Measurements from ENCODE around the genes DEFB121 and CCM2L.

- RRBS, 2 experiments: no CpG with 5 or more reads among the region's 29 CpGs
Measured at GRCh38 chr20:30579637-30580429, 677.6 kb upstream of the DEFB115 start.

DNA sequence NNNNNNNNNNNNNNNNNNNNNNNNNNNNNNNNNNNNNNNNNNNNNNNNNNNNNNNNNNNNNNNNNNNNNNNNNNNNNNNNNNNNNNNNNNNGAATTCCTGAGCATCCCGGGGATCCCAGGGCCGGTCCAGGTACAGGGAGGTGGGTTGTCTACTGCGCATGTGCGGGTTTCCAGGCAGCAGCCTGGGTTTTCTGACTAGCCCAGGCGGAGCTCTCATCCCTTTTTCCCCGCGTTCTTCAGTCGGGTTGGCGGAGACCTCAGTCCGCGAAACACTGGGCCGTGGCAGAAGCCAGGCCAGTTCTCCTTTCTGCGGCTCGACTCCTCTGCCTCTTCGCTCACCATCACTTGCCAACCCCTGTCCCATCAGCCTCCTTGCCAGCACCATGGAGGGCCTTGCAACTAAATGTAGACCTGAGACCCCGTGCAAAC is 445.6 kb upstream of the DEFB115 start:
- RRBS, 2 experiments: no CpG with 5 or more reads among the region's 16 CpGs

DNA sequence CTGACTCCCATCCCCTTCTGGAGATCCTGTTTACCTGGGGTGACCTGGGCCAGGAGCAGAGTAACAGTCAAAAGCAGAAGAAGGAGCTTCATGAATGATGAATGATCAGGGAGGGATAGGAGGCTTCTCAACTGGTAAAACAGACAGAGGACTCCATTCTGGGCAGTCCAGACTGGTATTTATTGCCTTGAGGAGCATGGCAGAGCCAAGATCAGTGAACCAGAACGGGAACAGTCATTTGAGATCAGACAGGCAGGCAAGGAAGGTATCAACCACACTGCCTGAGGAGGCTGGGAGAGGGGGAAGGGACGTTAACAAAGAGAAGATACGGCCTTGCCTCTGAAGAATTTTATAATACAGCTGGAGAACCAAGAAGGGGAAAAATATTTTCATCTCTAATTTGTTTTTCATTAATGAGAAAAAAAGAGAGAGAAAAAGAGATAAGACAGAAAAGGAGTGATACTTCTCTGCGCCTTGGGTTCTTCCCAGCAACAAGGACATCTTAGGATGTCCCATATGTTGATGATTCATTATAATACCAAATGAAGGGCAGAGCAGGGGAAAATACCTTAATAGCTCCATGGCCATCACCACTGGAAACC is at the start of gene DEFB121:
Gene DEFB121, minus strand, starts transcription at position 155 of the 602 bp plus-strand sequence.
- RRBS, 2 experiments: no CpG with 5 or more reads among the region's 4 CpGs

DNA sequence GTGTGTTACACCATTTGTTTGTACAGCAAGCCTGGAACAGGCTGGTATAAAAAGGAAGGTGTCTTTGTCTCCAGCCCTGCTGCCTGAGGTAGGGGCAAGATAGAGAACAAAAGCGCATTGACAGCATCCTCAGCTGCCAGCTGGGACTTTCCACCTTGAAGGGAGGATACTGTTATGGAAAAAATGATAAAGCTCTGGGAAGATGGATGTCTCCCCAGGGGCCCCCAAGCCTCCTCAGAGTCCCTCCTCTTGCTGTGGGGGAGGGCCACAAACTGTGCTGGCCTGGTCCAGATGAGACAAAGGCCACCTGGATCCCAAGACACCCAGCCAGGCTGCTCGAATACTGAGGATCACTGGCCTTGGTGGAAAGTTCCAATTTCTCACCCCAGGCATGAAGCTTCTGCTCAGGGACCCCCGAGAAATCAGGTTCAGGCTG is 13.0 kb downstream of the REM1 start:
- RRBS, 2 experiments: no CpG with 5 or more reads among the region's 3 CpGs

DNA sequence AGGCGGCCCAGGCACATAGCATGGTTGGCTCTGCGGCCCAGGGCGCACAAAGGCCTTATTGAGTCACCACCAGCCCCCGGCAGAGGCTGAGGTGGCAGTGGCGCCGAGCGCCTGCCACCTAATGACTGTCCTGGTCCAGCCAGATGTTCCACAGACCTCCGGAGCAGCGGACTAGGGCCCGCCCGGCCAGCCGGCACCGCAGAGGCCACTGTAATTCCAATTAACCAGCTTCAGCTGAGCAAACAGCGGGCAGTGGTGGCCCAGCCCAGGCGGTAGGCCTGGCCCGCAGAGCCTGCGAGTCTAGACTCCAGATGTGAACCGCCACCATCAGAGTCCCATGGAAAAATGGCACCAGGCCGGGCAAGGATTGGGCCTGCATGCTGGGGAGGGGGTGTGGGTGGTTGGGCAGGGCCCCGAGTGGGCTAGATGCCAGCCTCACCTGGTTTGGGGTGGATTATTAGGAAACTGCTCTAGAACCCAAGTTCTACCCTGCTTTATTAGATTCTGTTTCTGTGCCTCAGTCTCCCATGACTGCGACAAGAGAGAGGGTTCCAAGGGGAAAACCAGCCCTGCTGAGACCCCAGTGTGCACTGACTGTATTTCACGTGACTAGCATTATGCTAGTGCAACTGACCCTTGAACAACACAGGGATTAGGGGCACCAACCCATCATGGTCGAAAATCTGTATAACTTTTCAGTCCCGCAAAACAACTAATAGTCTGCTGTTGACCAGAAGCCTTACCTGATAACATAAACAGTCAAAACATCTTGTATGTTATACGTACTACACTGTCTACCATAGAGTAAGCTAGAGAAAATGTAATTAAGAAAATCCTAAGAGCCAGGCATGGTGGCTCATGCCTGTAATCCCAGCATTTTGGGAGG is 23.9 kb downstream of the MCTS2 start:
- RRBS, 2 experiments: 94 to over 99% methylated on average over 5 of the region's 25 CpGs

- RRBS, 2 experiments: under 1 to 1% methylated on average over 12 to 15 of the region's 57 CpGs
Measured at GRCh38 chr20:31603827-31604984, 883 bp upstream of the ID1 start.

GRCh38 chr20:31710318-31711319 is 12.0 kb downstream of the BCL2L1 start:
- RRBS, 2 experiments: no CpG with 5 or more reads among the region's 5 CpGs

DNA sequence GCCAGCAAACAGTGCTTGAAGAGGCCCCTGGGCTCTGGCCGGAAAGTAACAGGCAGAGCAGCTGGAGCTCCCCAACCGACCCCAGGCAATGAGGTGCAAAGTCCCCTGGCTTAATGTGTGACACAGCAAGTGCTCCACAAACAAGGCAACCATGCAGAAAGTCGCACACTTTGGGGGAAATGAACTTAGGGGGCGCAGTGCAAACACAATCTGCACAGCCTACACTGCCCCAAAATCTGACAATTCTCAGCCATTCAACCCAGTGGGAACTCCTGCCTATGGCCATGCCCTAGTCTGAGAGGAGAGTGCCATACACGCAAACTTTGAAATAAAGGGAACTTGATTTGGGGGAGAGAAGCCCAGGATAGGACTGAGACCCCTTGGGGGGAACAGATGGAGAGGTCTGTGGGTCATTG is 1.8 kb downstream of the BCL2L1 start:
- RRBS, 2 experiments: no CpG with 5 or more reads among the region's 5 CpGs

DNA sequence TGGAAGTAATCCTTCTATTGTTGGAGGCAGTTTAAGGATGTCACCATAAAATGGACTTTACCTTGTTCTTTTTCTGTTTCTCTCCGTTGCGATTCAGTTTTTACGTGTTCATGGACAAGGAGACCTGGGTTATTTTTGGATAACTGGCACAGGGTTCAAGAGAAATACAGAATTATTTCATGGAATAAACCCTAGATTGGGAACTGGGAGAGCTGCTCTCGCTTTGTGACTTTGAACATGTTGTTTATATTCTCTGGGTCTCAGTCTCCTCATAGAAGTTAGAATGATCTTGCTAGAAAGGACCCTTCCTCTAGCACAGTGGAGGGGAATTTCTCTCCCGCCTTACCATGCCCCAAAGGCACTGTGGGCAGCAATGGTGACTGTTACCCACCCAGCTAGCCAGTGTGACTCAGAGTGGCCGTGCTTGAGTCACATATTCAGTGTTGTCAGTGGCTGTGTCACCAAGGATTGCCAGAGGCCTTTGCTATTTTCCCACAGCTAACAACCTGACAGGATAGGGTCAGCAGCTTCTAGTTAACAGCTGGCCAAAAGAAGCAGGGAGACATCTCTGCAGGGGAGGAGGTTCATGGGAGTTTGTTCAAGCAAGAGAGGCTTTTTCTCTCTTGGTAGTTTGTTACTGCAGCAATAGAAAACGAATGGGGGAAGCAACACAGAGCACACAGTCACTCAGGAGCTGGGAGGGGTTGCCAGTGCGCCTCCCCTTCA is 9.0 kb upstream of the MYLK2 start:
- RRBS, 2 experiments: no CpG with 5 or more reads among the region's 8 CpGs

DNA sequence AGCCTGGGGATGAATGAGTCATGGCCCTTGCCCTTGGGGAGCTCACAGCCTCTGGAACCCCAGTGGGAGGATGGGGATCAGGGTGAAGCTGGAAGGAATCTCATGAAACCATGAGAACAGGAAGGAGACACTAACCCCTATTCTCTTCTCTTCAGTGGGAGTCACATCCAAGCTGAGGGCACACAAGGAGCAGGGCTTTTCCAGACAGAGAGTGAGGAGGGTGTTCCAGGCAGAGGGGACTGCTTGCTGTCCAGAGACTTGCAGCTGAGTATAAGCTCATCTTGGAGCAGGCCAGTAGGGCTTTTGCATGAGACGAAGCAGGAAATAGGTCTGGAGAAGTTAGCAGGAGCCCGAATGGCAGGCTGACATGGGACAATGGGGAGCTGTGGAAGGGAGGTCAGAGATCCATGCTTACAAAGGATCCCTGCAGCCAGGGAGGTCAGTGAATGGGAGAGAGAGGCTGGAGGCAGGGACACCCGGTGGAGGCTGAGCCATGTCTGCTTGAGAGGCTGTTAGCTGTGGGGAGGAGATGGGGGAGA is 7.4 kb downstream of the FOXS1 start:
- RRBS, 2 experiments: no CpG with 5 or more reads among the region's 3 CpGs

DNA sequence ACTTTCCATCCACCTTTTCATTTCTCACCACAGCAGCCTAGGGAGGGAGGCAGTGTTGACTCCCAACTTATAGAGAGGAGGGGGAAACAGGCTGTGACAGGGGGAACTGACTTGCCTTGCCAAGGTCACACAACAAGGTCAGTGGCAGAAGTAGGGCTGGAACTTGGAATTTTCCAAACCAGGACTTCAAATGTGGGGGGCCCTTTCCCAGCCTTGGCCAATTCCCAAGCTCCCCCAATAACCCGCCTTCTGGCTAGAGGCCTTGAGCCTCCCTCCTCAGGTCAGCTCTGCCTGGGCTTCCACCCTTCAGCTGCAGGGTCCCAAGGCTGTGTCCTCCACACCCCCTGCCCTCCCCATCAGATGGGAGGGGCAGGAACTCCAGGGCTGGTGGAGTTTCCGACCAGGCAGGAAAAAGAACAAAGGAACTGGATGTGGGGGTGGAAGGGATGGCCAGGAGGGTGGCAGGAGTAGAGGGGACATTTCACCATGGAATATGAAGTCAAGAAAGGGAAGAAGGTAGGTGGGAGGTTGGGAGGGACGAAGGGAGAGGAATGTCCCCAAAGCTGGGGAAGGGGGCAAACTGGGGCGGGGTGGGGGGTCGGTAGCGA is at the start of gene CCM2L:
Gene CCM2L, plus strand, starts transcription at position 470 of the 608 bp plus-strand sequence.
- RRBS, 2 experiments: no CpG with 5 or more reads among the region's 6 CpGs

GRCh38 chr20:32034403-32035144 is 17.5 kb upstream of the HCK start:
- RRBS, 2 experiments: no CpG with 5 or more reads among the region's 10 CpGs

DNA sequence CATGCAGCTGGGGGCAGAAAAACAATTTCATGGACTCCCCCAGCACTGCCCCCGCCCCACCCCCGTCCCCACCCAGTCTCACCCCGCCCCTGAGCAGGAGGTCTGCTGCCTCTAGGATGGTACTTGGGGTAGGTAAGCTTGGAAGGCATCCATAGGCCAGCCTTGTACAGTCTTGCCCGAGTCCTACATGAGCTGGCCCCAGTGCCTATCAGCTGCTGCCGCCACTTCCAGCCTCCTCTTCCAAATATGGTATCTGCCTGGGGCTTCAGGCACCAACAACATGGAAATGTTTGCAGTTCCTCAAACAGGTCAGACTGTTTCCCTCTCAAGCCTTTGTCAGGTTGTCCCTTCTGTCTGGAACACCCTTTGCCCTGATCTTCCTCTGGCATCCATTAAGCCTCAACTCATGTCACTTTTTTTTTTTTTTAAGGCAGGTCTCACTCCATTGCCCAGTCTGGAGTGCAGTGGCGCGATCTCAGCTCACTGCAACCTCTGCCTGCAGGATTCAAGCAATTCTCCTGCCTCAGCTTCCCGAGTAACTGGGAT is 11.4 kb upstream of the HCK start:
- RRBS, 2 experiments: no CpG with 5 or more reads among the region's 8 CpGs

DNA sequence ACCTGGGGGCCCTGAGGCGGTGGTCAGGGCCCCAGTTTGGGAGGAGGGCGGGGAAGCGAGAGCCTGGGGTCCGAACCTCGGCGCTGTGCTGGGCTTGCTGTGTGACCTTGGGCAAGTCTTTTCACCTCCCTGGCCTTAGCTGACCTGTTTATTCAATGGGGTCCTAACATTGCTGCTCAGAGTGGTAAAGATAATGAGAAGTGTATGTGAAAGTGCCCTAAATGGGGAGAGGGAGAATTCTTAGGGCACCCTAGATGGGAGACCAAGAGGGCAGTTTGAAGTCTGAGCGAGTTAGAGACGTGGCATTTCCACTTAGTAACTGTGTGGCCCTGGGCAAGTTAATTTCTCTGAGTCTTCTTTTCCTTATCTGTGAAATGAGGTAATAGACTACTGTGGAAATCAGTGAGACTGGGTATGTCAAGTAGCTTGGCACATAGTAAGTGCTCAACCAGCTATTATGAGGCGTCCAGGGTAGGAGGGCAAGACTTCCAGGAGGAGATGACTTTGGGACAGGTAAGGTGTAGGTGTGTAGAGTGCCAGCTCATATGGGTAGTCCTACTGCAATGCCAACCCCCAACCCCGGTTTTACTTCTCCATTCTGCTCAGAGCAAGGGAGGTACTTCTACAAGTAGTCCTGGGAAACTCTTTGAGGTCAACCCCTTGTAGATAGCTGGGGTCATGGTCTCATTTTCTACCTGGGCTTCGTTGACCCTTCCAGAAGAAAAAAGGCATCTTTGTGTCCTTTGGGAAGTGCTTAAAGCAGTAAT is 727 bp downstream of the KIF3B start:
- RRBS, 2 experiments: no CpG with 5 or more reads among the region's 11 CpGs

DNA sequence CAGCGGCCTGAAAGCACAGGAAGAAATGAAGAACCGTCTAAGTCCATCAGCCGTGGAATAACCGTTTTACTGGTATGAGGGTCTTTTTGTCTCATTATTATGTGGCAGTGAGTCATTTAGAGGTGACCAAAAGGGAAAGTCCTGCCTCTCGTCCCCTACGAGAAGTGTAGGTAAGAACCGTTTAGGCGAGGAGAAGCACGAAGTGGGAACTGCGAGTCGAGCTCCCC is 522 bp upstream of the ASXL1 start:
- RRBS, 2 experiments: no CpG with 5 or more reads among the region's 11 CpGs

- RRBS, 2 experiments: no CpG with 5 or more reads among the region's 9 CpGs
Measured at GRCh38 chr20:32445887-32446329, 87.8 kb downstream of the ASXL1 start.

- RRBS, 2 experiments: no CpG with 5 or more reads among the region's 16 CpGs
Measured at GRCh38 chr20:32497440-32498350, 87.4 kb downstream of the NOL4L start.

- RRBS, 2 experiments: 91 to 96% methylated on average over 5 of the region's 11 CpGs
Measured at GRCh38 chr20:32509589-32510151, 75.5 kb downstream of the NOL4L start.

GRCh38 chr20:32518527-32518885 is 66.6 kb downstream of the NOL4L start:
- RRBS, 2 experiments: no CpG with 5 or more reads among the region's 9 CpGs

DNA sequence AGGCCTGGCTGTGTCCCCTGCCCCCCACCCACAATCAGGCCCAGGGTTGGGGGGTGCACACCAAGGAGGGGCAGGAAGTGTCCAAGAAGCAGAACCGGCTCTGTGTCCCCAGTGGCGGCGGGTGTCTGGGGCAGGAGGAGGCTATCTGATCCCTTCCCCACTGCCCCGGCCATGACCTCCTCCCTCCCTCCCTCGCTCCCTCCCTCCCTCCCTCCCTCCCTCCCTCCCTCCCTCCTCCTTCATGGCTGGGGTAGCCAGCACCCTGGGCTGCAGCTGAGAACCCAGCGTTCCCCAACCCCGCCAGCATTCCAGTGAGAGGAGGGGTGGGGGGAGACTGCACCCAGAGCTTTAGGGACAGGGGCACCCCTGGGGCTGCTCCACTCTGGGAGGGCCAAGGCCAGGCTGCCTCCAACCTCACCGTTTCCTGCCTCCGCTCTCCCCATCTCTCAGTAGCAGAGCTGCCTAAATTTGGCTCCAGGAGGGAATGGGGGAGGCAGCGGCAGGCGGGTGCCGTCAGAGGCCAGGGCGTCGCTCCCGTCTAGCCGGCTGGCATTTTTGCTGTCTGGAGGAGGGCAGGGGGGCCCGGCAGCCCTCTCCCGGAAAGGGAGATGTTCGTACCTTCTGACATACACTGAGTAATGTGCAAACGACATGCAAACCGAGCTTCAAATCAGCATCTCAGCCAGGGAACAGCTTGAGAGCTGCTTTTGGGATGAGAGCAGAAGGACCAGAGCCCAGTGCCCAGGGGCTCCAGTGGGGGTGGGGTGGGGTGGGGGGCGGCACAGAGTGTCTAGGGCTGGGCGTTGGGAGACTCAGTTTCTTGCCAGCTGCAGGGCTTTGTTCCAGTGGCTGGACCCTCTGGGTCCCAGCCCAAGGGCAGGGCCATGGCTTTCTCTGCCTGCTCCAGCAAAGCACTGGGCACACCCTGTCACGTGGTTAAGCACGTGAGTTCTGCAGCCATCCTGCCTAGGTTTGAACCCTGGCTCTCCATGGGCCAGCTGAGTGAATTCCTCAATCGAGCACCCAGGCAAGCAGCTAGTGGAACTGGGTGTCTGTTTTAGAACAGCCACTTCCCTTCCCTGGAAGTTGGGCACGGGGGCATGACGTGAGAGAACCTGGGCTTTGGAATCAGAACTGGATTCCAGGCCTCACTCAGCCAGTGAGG is 46.5 kb downstream of the NOL4L start:
- RRBS, 2 experiments: 8 to 16% methylated on average over 4 of the region's 28 CpGs